ENCODE results near the gene TSPEAR.

GRCh38 chr21:43783190-43783758 is 6.1 kb upstream of the RRP1 start:
- RRBS: no CpG with 5 or more reads among the region's 17 CpGs

GRCh38 chr21:43790188-43790725 is 880 bp downstream of the RRP1 start:
- RRBS: no CpG with 5 or more reads among the region's 10 CpGs

GRCh38 chr21:43792887-43793417 is 3.6 kb downstream of the RRP1 start:
- RRBS: no CpG with 5 or more reads among the region's 9 CpGs

- RRBS: 77% methylated on average over 9 of the region's 40 CpGs
Observed at GRCh38 chr21:43825860-43826939, 36.8 kb downstream of the RRP1 start.

DNA sequence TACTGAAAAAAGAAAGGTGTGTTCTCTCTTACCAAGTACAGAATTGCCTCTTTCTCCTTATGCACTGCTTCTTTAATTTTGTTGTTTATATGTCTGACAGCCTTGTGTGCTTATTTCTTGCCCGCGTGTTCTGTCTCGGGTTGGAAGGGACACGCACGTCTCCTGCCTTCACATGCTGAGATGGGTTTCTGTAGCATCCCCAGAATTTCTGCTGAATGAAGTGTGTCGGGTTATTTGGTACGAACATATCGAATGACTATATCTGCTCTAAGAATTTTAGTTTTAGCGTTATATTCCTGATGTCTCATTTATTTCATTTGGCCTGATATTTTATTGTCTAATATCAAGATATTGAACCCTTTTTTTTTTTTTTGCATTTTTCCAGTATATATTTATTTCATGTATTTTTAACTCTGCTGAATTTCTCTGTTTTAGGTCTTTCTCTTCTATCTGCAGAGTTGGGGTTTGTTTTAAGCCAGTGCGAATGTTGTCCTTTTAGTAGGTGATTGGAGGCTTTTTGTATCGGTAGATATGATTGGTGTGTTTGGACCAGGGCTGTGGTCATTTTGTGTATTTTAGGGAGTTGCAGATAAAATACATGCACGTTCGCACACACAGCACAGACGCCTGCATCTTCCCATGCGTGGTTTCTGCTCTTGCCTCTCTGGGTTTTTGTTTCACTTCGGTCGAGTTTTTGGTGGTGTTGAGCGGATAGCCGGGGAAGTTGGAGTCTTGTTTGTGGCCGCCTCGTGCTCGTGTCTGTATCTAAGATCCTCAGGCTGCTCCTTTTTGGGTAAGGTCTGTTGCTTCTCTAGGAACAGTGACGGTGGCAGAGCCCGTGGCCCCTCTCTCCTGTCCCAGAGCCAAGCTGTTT is 51.4 kb downstream of the AGPAT3 start:
- RRBS: no CpG with 5 or more reads among the region's 24 CpGs

DNA sequence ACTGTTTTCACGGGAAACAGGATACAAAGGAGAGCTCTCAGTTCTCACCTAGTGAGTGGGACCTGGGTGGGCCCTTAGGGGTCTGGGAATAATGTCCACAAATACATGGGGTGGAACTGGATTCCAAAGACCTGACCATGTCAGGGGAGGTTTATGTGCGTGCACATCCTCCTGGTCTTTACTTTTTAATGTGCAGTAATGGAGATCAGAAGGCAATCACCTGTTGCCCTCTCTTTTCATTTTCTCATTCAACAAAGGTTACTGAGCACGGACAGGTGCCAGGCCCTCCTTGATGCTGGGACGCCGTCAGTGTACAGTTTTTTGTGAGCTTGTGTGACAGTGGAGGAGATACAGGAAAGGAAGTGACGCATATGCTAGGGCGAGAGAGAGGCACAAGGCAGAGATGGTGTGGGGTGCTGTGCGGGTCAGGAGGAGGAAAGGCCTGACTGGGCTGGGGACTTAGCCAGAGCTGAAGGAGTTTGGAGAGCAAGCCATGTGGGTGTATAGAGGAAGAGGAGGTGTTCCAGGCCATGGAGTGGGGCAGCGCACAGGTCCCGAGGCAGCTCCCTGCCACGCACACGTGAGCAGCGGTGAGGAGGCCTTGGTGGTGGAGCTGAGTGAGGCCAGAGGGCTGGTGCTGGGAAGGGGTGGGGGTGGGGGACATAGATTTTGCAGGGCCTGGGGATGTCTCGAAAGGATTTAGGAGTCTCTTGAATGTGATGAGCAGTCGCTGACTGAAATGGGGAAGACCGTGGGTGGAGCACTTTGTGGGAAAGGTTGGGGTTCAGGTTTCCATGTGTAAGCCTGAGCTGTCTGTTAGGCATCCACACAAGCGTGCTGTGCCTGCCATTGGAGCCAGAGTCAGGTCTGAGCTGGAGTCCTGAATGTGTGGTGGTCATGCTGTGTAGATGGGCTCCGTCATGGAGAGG is 45.9 kb downstream of the TRAPPC10 start:
- RRBS: no CpG with 5 or more reads among the region's 18 CpGs

GRCh38 chr21:44087123-44088317 is 19.7 kb upstream of the PWP2 start:
- RRBS: no CpG with 5 or more reads among the region's 40 CpGs

DNA sequence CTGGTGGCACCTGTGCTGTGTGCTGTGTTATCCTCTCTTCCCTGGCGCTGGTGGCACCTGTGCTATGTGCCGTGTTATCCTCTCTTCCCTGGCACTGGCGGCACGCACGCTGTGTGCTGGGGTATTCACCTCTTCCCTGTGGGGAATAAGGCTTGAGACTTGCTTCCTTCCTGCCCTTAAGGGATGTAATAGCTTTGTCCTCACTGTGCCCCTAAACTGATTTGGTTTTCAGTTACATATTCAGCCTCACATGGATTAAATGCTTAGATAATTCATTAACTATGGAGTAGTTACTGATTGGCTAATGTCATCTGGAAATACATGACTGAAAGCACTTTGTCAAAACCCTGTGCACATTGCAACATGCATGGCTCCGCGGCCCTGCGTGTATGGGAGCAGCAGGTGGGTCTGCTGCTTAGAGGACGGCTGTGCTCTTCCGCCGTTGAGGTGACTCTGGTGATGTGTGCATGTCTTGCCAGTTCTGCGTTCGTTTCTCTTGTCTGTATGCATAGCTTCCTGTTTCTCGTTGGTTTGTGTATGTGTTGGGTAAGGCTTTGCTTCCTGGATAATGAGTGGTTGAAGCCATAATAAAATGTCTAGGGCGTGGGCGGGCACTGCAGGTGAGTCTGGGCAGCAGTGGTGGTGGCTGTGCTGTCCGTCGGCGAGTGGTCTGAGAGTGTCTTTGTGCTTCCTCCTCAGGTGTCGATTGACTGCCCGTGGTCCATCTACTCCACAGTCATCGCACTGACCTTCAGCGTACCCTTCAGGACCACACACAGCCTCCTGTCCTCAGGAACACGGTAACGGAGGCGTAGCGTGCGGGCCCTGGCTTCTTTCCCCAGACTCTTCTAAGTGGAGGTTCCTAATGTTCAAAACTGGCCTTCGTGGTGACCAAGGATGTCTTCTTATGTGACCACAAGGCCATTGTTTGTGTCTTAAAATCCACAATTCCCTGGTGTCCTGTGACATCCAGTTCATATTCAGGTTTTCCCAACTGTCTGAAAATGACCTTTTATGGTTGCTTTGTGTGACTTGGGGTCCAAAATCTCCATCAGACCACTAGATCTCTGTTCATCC is 17.7 kb upstream of the PWP2 start:
- RRBS: no CpG with 5 or more reads among the region's 29 CpGs

DNA sequence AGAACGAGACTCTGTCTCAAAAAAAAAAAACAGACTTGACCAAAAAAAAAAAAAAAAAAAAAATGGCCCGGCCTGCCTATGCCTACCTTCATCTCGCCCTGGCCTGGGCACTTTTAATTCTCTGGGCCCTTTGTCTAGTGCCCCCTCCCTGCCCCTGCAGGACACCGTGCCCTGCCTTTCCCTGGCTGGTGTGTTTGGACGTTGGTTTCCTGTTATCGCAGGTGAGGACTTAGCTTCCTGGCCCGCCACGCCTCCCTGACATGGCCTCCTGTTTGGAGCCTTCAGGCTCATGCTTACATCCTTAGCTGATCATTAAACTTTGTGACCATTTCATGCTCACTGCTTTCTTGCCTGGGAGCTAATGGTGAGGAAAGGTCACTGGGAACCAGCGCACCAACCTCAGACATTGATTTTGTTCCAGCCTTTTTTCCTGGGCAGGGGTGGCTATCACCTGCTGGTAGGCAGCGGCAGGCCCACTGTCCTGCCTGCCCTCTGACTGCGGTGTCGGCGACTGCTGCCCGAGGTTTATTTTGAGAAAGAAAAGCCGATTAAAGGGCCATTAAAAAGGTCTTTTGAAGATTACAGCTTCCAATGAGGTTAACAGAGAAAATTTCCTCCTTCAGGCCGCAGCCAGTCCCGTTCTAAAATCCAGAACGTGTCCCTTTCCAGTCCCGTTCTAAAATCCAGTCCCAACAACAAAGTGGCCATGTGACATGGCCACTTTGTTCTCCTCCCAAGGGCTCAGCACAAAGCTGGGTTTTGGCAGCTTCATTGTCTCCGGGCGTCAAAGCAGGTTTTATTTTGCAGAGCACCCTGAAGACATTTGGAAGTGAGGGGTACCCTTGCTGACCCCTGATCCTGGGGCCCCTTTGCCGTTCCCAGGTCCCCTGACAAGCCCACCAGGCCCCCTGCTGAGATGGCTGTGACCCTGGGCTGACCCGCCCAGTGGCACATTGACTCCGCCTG is 3.8 kb downstream of the PFKL start:
- RRBS: no CpG with 5 or more reads among the region's 24 CpGs

GRCh38 chr21:44316012-44316608 is 16.3 kb downstream of the PFKL start:
- RRBS: 94% methylated on average over 1 of the region's 33 CpGs

DNA sequence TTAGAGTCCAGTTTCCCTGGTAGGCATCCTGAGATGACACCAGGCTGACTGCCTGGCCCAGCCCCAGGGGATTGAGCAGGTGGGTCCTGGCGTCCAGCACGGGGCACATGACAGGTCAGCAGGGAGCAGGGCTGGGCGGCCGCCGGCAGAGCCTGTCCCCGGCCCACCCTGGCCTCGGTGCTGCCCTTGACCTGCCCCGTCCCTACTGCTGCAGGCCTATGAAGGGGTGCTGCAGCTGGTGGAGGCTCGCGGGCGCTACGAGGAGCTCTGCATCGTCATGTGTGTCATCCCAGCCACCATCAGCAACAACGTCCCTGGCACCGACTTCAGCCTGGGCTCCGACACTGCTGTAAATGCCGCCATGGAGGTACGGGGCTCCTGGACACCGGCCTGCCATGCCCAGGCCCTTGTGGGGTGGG is 15.6 kb downstream of the CFAP410 start:
- RRBS: no CpG with 5 or more reads among the region's 19 CpGs

DNA sequence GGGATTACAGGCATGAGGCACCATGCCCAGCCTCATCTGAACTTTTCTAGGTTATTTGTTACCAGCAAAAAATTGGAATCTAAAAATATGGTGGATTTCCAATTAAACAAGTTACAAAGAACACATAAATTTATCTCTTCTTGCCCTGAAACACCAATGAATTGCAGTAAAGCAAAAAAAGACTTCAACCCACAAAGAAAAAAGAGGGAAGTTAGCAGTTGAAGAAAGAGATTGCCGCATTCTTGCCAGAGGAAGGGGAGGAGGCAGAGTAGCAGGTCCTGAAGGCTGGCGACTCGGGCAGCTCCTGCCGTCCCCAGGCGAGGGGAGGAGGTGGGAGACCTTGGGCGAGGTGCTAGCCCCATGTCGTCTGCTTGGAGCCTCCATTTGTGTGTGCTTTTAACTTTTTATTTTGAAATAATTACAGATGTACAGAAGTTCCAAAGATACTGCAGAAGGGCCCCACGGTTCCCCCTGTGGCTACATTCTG is 6.6 kb downstream of the TRPM2 start:
- RRBS: no CpG with 5 or more reads among the region's 8 CpGs

DNA sequence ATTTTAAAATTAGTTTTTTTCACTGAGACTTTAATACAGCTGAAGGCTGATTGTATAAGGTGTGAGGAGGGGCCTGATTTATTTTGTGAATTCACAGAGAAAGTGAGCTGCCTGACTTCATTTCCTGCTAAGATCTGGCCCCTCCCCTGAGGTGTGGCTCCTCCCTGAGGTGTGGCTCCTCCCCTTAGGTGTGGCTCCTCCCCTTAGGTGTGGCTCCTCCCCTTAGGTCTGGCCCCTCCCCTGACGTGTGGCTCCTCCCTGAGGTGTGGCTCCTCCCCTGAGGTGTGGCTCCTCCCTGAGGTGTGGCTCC is 27.1 kb upstream of the LRRC3 start:
- RRBS: no CpG with 5 or more reads among the region's 1 CpG

DNA sequence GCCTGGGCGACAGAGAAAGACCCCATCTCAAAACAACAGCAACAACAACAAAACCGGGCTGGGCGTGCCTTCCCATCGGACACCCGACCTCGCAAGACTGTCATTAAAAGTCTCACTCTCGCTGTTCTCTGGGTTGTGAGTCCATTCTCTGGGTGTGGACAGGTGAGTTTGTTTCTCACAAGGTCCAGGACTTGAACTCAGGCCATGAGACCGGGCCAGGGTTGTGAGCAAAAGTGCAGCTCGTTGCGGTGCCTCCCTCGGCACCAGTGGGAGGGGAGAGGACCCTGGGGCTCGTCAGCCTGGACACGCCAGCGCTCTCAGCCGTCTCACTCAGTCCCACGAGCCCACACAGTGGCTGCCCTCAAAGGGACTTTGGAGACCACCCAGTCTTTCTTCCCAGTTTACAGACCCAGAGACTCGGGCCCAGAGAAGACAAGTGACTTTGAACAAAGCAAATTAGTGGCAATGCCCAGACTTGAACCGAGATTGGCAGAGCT is 28.0 kb downstream of the LRRC3 start:
- RRBS: no CpG with 5 or more reads among the region's 18 CpGs

- RRBS: no CpG with 5 or more reads among the region's 10 CpGs
Observed at GRCh38 chr21:44484489-44484823, 29.1 kb downstream of the LRRC3 start.

DNA sequence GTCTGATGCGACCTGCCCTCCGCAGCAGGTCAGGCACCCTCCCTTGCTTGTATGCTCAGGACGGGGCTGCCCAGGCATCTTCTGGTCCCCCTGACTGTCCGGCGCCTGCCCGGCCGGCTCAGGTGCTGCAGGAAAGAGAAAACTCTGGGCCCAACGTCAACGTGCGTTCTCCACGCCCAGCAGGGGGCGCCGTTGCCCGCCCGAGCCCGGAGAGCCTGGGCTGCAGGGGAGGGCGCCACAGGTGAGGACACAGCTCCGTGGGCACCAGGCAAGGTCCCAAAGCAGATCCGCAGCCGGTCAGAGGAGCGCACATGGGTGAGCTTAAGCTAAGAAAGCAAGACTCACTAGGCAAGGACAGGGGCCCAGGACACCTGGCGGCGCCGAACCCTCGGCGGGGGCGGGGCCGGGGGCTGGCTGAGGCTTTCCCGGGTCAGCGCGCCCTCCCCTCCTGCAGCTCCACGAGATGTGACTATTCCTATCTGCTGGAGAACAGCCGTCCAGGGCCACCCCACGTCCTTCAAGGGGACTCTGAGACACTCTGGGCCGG is 29.4 kb downstream of the KRTAP10-1 start:
- RRBS: 2% methylated on average over 10 of the region's 35 CpGs

GRCh38 chr21:44547402-44548029 is 3.8 kb downstream of the KRTAP10-2 start:
- RRBS: no CpG with 5 or more reads among the region's 4 CpGs

- RRBS: no CpG with 5 or more reads among the region's 16 CpGs
Observed at GRCh38 chr21:44598037-44598664, 2.2 kb upstream of the KRTAP10-7 start.

DNA sequence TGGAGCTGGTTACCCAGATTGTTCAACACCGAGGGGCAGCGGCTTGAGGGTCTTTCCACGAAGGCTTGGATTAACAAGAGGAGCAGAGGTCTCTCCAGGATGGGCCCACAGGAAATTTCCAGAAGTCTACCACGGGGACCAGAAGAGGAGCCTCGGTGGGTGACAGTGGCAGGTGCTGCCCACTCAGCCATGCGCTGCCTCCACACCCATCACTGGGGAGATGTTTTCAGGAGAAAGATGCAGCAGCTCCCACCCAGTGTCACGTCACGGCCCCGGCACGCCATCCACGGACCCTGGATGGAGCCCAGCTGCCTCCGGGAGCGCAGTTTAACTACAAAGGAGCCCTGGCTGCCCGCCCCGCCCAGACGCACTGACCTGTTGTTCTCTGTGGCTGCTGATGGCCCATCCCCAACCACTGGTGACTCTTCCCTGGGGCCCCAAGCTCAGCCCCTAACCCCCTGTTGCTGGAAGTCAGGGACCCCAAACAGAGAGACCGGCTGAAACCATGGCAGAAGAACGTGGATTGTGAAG is 6.7 kb downstream of the TSPEAR start:
- RRBS: 12% methylated on average over 4 of the region's 18 CpGs

GRCh38 chr21:44711418-44712156 is at the start of gene TSPEAR:
Gene TSPEAR (minus strand): TSS chr21:44711572.
- RRBS: 4% methylated on average over 3 of the region's 34 CpGs